ENCODE measurements around a stretch of chr20.

- PRO-cap, 7 experiments = no peak in any of the 7 experiments
- RAMPAGE, long total RNA, 2 experiments = no peak in any of the 2 experiments
Measured at GRCh38 chr20:58661823-58662367, 10.8 kb downstream of the STX16 start.

DNA sequence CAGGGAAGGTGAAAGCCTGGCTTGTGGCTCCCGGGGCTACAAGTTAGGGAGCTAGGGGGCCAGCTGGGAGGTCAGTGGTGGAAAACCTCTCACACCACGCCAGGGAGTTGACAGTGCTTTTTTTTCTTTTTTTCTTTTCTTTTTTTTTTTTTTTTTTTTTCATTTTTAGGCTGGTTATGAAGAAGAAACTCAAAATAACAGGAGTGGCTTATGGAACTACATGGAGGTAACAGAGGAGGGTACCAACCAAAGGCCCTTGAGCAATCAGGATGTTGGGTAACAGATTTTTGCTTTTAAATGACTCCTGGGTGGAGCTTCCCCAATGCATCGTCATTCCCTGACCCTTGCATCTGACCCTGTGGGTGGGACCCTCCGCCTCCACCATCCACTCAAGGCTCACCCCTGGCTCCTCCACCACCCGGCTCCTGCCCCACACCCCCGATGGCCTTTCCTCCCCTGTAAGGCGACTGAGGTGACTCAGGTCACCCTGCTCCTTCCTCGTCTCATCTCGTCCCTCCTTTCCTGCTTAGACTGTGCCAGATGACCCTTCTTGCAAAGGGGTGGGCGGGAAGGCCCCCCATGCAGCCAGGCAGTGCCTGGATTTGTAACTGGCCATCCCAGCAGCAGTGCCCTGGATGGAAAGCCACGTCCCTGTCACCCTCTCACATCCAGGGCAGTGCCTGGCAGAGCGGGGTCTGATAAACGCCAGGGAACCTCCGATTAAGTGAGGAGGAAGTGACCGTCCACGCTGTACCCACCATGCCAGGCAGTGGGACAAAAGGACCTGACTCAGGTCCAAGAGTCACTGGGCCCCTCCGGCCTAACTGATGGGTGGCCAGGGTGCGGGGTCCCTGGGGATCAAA lies 814 bp upstream of the NPEPL1 start:
- PRO-cap, 7 experiments = peak in 4 of 7 experiments; most common plus-strand start position 381 of the sequence (in 1); most common minus-strand start position 266 of the sequence (in 4)
- RAMPAGE, long total RNA, 2 experiments = no peak in any of the 2 experiments

DNA sequence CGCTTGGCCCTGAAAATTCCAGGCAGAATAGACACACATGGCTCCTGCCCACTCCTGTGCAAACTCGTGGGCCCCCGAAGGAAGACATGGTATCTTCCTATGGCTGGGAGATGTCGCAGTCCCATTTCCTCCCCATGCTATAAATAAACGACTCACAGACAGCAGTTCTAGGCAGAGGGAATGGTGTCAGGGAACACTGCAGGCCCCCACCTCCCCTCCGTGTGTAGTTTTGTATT lies 29.6 kb downstream of the NPEPL1 start:
- PRO-cap, 7 experiments = no peak in any of the 7 experiments
- RAMPAGE, long total RNA, 2 experiments = no peak in any of the 2 experiments

DNA sequence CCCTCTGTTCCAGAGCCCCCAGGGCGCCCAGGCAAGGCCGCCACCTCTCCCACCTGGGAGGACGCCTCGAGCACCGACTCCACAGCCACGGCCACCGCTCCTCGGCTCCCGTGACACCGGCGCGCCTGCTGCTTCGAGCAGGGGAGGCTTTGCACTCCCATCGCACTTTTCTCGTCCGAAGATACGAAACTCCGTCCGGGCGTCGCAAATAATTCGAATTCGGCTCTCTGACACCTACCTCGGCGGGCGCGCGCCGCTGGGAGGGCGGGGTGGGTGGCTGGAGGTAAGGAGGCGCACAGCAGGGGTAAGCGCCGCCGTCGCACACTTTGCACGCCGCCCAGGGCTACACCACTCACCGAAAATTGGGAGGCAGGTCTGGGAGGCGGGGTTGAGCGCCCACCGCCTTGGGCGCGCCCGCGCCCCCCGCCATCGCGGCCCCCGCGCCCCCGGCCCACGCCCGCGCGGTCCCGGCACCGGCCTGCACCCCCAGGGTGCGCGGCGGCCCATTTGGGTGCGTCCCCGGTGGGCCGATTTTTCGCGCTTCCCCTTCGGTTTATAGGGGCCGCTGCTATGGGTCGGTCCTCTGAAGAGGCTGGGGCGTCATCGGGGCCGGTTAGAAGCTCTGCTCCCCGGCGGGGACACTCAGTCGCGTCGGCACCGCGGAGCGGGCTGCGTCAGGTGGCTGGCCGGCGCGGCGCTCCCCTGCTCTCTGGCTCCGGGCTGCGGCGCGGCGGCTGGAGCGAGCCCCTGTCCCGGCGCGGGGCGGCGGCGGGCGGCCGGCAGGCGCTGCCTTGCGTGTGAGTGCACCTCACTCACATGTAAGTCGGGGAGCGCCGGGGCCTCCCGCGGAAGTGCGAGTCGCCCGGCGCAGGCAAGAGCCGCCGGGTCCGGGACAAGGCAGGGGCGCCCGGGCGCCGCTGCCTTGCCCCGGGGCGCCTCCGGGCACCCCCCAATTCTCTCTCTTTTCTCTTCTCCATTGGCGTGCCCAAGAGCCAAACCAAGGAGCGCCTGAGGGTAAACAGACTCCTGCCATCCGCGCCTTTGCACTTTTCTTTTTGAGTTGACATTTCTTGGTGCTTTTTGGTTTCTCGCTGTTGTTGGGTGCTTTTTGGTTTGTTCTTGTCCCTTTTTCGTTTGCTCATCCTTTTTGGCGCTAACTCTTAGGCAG lies 2.3 kb upstream of the GNAS start:
- PRO-cap, 7 experiments = peak in 7 of 7 experiments; most common plus-strand start position 645 of the sequence (in 7); most common minus-strand start position 306 of the sequence (in 7)
- RAMPAGE, long total RNA, 2 experiments = start-site peak on the minus strand in 1 of 2 experiments, centred at position 271 of the sequence, 9 reads per replicate

- PRO-cap, 7 experiments = peak in 7 of 7 experiments; most common plus-strand start chr20:58890554 (in 7); most common minus-strand start chr20:58890282 (in 1)
- RAMPAGE, long total RNA, 2 experiments = no peak in any of the 2 experiments
Measured at GRCh38 chr20:58890234-58890719, 944 bp upstream of the GNAS start.

DNA sequence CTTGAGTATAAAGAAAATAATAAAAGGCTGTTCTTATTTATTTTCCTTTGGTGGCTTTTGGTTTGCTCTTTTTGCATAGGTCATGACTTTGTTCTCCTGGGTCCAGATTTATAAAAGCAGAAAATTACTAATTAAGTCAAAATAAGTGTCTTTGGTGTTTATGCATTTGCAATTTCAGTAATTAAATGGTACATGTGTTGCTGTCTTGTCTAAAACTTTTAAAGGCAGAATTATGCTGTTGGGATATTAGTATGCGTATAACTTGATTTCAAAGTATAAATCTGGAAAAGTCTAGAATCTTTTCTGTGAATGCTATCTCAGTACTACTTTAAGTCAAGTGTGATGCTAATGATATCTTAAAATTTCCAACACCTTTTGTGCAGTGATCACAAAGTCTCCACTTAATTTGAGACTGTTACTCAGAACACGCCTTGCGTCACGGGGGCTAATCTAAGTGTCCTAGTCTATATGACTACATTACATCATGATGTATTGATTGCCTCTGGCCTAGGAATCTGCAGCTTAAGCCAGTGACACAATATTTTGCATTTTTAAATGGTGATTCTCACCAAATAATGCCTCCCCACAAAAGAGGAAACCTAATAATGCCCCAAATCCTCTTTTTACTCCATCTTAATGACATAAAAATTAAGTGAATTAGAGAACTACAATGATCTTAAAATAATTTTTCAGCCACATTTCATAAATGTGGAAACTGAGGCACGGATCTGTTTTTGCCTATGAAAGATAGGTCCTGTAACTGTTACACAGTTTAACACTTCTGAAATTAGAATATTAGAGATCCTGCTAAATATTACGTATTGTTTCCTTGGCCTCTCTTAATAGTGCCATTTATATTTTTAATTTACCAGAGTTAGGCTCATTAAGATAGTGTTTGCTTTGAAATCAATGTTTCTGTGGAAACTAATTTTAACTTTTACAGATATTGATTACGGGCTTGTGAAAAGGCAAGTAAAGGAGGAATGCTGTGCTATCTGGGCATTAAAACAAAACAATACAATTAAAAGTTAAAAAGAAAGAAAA lies 2.6 kb downstream of the GNAS start:
- PRO-cap, 7 experiments = no peak in any of the 7 experiments
- RAMPAGE, long total RNA, 2 experiments = no peak in any of the 2 experiments

GRCh38 chr20:59005869-59006562 lies 1.0 kb downstream of the CTSZ start:
- PRO-cap, 7 experiments = no peak in any of the 7 experiments
- RAMPAGE, long total RNA, 2 experiments = no peak in any of the 2 experiments

DNA sequence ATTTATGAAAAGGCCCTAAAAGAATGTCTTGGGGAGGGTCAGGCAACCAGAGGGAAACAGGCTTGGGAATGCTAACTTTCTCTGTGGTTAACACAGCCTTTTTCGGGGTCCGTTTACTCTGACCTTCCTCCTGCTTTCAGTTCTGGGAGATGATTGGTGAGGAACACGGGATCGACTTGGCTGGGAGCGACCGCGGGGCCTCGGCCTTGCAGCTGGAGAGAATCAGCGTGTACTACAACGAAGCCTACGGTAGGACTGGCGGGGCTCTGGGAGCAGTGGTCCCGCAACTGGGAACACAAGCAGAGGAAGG lies 3.4 kb downstream of the TUBB1 start:
- PRO-cap, 7 experiments = no peak in any of the 7 experiments
- RAMPAGE, long total RNA, 2 experiments = no peak in any of the 2 experiments

DNA sequence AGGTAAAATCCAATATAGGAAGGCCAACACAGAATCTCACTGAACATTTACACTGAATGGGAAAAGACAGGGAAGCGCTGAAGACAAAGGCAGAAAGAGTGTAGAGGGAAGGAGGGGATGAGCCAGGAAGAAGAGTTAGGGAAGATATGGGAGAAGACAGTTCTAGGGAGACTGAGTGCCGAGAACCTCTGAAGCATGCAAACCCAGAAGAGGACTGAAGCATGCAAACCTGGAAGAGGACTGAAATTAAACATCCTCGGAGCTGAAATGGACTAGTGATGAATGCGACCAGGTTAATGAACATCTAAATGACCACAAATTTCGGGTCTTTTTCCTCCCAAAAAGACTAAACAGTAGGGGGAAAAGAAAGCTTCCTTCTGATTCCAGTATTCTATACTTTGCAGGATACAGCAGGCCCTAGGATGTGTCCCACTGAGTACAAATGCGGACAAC lies 1.6 kb downstream of the PRELID3B start:
- PRO-cap, 7 experiments = no peak in any of the 7 experiments
- RAMPAGE, long total RNA, 2 experiments = no peak in any of the 2 experiments

DNA sequence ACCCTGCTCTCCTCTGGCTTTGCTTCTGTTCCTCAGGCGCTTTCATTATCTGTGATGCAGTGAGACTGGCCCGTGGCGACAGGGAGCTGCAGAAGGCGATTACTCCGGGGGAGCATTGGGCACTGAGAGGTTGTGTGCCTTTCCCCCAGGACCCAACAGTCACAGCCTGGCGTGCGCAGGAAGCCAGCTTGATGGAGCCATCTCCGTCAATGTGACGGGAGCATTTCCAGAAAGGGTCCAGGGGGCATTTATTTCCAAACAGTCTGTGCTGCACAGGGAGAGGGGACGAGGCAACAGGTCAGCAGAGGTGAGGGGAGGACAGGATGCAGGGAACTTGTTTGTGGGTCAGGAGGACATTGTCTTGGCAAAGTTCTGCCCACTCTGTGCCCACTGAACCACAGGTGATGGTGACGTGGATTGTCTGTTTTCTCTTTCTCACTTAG lies 5.5 kb upstream of the ZNF831 start:
- PRO-cap, 7 experiments = no peak in any of the 7 experiments
- RAMPAGE, long total RNA, 2 experiments = no peak in any of the 2 experiments

DNA sequence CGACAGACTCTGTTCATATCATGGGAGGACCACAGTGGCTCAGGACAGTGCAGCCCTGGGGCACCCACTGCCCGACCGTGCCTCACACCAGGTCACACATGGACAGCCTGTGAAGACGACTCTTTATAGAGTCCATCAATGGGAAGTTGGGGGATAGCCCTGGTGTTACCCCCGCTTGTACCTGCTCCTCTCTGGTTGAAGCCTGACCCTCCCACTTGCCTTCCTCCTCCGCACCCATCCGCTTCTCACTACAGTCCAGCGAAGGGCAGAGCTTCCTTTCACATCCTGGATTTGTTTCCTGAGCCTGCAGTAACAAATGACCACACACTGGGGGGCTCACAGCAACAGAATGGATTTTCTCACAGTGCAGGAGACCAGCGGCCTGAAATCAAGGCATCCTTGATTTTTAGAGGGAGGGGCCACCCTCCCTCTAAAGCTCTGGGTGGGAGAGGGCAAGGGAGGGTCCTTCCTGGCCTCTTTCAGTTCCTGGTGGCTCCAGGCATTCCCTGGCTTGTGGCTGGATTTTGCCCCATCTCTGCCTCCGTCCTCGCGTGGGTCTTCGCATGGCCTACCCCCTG lies 15.6 kb downstream of the ZNF831 start:
- PRO-cap, 7 experiments = no peak in any of the 7 experiments
- RAMPAGE, long total RNA, 2 experiments = no peak in any of the 2 experiments

DNA sequence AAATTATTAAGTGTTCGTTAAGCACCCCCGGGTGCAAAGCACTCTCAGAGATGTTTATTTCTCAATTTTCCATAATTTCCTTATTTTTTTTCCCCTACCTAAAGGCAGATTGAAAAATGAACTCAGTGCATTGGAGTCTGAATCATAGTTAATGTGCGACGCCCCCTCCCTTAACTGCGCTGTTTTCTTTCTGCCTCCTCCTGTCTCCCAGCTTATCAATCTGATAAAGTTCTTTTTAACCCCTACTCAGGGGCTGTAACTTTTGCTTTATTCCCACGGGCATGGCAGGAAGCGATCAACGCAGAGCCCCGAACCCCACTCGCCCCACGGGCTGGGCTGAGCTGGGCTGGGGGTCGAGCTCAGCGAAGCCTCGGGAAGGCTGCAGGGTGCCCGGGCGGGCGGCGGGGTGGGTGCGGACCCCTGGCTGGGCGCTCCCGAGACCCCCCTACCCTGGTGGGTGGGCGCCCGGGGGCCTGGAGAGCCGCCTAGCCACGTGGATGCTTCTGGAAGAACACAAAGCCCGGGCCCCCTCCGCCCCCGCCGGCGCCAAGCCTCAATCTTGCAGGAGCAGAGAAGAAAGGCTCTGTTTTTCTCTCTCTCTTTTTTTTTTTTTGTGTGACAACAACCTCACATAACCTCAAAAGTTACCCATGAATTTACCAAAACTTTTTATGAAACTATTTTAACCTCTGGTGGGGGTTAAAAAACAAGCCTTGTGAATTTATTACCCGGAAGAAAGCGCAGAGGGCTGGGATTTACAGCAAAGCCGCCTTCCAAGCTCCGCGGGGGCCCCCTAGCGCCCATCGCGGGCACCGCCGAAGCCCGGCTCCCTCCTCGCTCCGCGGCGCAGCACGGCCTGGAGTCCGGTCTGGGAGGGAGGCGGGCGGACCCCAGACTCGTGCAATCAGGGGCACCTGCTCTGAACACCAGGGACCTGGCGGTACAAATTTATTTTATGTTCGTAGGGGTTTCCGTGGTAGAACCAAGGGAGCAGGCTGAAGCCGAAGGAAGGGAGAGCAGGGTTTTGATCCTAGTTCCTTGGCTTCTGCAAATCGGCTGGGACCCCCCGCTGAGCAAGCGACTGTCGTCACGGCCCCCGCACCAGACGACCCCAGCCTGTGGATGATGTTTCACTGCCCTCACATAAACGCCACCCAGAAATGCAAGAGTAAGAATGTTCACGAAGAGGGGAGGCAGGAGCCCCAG lies 58.7 kb downstream of the ZNF831 start:
- PRO-cap, 7 experiments = peak in 1 of 7 experiments; most common minus-strand start position 561 of the sequence (in 1)
- RAMPAGE, long total RNA, 2 experiments = no peak in any of the 2 experiments

DNA sequence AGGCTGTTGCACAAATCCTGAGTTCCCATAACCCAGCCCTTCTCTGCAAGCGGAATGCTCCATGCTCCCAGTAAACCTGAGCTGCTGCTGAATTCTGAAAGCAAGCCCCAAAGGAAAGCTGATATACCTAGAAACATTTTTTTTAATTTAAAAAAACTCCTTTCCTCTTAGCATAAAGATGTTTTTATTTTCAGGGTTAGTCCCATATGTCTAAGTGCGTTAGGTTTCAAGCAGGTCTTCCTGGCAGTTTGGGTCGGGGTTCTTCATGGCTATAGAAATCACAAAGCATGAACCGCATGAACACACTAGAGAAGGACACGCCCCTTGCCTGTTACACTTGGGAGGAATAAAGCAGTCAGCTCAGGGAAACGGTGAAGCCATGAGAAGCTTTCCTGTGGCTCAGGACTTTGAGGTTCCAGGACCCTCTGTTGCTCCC lies 96.8 kb downstream of the SYCP2 start:
- PRO-cap, 7 experiments = no peak in any of the 7 experiments
- RAMPAGE, long total RNA, 2 experiments = no peak in any of the 2 experiments

- PRO-cap, 7 experiments = no peak in any of the 7 experiments
- RAMPAGE, long total RNA, 2 experiments = no peak in any of the 2 experiments
Measured at GRCh38 chr20:60057265-60057833, 99.1 kb downstream of the CDH26 start.

DNA sequence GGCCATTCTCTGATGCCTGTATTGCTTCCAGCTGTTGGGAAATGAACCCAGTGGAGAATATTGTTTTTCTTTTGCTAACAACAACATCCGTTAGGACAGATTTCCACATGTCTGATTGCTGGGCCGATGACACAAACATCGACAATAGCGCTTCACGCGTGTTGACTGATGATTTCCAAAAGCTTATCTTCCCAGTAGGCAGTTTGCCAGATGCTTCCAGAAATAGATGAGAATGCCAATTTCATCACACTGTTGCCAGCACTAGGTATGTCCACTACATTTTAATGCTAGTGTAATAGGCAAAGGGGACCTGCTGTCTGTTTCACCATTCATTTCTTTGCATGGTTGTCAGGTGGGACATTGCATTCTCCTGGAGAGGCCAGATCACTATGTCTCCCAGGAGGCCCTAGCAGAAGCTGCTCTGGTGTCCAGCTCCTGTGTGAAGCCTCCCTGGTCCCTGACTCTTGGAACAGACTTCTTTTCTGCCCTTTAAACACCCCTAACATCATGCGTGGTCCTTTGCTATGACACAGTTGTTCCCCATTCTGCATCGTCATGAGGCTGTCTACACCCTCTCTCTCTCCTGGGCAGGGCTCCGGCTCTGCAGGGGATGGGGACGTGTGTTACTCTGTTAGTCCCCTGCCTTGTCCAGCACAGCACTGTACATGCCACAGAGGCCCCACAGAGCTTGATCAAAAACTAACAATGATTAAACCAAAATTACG lies 181.6 kb downstream of the CDH26 start:
- PRO-cap, 7 experiments = no peak in any of the 7 experiments
- RAMPAGE, long total RNA, 2 experiments = no peak in any of the 2 experiments

DNA sequence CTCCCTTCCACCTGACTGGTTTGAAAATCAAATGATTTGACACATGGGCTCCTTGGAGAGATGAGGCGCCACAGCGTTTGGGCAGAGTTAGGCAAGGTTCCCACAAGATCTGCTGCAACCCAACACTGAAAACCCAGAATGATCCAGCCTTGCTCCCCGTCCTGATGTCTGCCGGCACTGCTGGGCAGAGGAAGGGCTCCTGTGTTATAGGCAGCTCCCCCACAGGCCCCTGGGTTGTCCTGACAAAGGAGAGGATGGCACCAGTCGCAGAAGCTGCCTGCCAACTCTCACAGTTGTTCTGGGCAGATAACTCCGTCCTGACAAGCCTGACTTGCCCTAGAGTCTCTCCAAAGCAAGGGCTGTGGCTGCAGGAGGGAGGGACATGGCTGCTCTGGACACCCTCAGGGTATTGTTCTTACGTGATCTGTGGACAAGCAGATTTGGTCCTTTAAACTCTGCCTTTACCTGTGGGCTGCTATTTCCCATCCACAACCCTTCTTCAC lies 243.8 kb downstream of the CDH26 start:
- PRO-cap, 7 experiments = no peak in any of the 7 experiments
- RAMPAGE, long total RNA, 2 experiments = no peak in any of the 2 experiments

GRCh38 chr20:60467693-60468198 lies 509.5 kb downstream of the CDH26 start:
- PRO-cap, 7 experiments = no peak in any of the 7 experiments
- RAMPAGE, long total RNA, 2 experiments = no peak in any of the 2 experiments

DNA sequence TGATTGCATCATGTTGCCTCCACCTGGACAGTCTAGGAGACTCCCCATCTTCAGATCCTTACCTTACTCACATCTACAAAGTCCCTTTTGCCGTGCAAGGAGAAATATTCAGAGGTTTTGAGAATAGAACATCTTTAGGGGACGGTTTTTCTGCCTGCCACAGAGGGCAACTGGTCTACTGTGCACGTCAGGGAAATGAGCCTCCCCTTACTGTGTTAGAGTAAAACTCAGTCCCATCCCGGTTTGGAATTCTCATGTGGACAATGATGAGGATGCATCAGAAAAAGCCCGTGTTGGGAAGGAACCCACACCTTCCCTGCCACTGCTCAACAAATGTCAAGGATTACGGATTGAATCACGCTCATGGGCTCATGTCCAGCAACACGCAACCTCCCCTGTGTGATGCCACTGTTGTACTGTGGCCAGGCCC lies 459.7 kb upstream of the CDH4 start:
- PRO-cap, 7 experiments = no peak in any of the 7 experiments
- RAMPAGE, long total RNA, 2 experiments = no peak in any of the 2 experiments

- PRO-cap, 7 experiments = no peak in any of the 7 experiments
- RAMPAGE, long total RNA, 2 experiments = no peak in any of the 2 experiments
Measured at GRCh38 chr20:61525603-61526325, 273.7 kb downstream of the CDH4 start.

DNA sequence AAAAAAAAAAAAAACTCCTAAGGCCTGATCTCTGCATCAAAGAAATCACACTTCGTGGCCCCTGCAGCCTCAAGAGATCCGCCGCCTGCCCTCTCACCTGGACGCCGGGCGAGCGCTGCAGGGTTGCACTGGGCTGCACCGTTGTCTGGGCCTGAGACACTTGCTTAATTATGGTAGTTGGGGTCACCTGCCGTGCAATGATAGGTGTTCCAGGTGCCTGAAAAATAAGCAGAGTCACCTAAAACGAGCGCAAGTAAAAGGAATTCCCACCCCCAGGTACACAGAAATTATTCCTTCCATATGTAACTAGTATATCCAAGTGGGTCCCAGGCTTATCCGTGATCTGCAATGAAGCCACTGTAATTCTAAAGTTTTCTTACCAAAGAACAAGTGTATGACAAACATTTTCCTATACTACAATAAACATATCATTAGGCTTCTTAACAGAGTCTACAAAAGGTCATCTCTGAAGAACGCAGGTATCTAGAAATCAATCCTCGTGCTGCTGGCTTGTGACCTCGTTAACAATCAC lies 52.9 kb downstream of the TAF4 start:
- PRO-cap, 7 experiments = no peak in any of the 7 experiments
- RAMPAGE, long total RNA, 2 experiments = start-site peak on the minus strand in 1 of 2 experiments, centred at position 53 of the sequence, 8 reads per replicate

All from ovary (tissue), 7 donors.